Hematopoietic multipotent progenitor cell (in vitro differentiated cells): ENCODE measurements around the genes LCN9, SOHLH1, UBAC1 and SEC16A.

- CAGE, long polyA plus RNA = no peak
Observed at GRCh38 chr9:135465112-135465482, 14.5 kb upstream of the PPP1R26 start.

- CAGE, long polyA plus RNA = no peak
Observed at GRCh38 chr9:135468425-135469360, 10.9 kb upstream of the PPP1R26 start.

DNA sequence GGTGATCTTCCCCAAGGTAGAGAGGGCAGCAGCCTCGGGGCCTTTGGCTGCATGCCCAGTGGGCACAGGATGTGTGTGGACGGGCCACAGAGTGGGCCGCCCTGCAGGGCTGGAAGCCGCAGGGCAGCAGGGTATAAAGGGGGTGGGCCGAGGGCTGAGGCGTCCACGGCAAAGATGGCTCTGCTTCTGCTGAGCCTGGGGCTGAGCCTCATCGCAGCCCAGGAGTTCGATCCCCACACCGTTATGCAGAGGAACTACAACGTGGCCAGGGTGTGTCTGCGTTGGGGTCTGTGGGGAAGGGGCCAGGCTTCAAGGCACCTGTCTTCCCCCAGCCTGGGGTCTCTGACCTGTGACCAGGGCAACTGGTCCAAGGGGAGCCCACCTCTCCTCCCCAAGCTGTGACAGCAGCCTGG is at the start of gene LCN9:
LCN9 (plus strand) TSS at position 162 of the 413 bp plus-strand sequence.
- CAGE, long polyA plus RNA = no peak

DNA sequence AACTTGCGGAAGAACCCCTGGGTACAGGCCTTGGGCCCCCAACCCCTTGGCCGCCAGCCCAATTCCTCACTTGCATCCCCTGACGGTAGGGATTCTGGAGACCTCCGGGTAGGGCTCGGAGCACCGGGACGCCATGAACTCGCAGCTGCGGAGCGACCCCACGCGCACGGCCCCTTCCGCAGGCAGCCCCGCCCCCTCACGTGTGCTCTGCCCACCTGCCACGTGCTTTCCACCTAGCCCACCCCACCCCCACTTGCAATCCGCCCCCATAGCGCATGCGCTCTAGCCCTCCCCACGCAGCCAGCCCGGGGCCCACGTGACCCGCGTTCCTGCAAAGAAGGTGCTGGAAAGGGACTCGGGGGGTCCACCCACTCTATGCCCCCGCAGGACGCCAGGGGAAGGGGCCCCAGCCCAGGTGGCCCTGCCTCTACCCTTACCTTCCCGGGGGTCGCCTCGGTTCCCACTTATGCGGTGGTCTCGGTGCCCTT is at the start of gene SOHLH1:
SOHLH1 (minus strand) TSS at position 149 of the 488 bp plus-strand sequence.
- CAGE, long polyA plus RNA = no peak

GRCh38 chr9:135857107-135857742 is 50.1 kb downstream of the CAMSAP1 start:
- CAGE, long polyA plus RNA = no peak

- CAGE, long polyA plus RNA = no peak
Observed at GRCh38 chr9:135960565-135961836, at the start of gene UBAC1. Gene UBAC1 (minus strand): TSS chr9:135961373.

DNA sequence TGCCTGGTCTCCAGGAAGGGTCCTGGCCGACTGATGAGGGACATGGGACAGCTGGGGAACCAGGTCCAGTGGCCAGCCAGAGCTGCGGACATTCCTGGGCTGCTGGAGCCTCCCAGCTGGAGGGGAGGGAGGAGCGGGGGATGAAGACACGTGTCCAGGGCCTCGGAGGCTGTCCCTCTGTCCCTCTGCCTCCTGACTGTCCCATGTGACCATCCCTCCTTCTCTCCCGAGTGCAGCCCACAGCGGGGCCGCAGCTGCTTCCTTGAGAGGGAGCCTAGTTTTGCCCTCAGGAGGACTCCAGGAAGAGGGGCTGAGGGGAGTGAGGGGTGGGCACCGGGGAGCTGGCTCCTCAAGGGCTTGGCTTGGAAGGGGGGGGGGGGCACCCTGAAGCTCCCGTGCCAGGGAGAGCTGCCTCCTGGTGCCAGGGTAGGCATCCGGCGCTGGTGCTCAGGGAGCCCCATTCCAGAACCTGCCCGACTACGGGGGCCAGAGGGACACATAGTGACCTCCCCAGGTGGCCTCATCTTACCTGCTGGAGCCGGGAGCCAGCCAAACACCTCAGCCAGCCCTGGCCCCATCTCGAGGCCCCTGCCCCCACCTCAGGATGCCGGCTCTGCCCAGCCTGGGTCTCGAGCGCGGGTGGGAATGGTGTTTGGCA is 41.9 kb upstream of the UBAC1 start:
- CAGE, long polyA plus RNA = no peak

DNA sequence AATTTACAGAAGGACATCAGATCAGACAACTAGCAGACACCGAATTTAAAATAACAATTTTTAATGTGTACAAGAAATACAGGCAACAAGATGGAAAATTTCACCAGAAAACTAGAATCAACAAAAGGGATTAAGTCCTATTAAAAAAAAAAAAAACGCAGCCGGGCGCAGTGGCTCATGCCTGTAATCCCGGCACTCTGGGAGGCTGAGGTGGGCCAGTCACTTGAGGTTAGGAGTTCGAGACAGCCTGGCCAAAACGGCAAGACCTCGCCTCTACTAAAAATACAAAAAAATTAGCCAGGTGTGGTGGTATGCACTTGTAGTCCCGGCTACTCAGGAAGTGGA is 64.3 kb upstream of the UBAC1 start:
- CAGE, long polyA plus RNA = no peak

- CAGE, long polyA plus RNA = no peak
Observed at GRCh38 chr9:136086296-136087044, 8.6 kb downstream of the NACC2 start.

GRCh38 chr9:136090754-136091343 is 4.2 kb downstream of the NACC2 start:
- CAGE, long polyA plus RNA = no peak

GRCh38 chr9:136311318-136311850 is 7.5 kb upstream of the CCDC187 start:
- CAGE, long polyA plus RNA = no peak

DNA sequence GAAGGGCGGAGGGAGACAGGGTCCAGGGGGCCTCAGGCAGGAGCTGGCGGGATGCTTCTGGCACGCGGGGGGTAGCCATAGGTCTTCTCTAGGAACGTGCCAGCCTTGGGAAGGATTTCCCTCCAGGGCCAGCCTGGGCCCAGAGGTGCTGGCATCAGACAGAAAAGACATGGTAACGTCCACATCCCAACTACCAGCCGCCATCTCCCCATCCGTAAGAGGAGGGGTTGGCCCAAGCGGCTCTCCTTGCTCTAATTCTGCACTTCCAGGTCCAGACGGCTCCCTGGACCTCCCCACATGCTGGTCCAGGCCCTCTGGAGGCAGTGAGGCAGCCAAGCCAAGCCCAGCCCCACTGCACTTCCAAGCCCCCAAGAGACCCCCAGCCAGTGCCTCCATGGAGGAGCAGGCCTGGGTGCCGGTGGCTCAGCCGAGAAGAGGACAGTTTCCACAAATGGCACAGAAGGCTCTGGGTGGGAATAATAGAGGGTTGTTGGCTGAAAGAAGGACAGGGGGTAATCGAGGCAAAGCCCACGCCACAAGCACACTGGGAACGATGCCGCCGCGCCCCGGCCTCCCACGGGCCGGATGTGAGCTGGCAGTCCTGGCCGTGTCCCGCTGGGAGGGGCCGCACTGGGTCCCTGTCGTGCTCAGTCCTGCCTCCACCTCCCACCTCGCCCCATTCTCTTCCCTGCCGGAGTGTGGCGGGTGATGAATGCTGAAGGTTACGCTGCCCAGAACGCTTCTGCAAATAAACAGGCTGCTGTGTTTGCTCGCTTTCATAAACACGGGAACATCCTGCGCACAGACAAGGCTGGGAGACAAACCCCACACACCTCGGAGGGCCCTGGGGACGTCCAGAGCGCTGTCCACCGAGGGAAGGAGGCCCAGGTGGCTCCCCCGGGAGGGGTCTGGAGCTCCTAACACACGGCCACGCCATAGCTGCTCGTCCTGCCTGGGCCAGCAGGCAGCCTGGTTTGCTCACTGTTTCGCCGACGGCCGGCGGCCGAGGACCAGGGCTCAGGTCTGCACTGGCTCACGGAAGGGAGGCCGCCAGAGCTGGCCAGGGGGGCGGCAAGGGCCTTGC is 2.6 kb downstream of the DNLZ start:
- CAGE, long polyA plus RNA = no peak

DNA sequence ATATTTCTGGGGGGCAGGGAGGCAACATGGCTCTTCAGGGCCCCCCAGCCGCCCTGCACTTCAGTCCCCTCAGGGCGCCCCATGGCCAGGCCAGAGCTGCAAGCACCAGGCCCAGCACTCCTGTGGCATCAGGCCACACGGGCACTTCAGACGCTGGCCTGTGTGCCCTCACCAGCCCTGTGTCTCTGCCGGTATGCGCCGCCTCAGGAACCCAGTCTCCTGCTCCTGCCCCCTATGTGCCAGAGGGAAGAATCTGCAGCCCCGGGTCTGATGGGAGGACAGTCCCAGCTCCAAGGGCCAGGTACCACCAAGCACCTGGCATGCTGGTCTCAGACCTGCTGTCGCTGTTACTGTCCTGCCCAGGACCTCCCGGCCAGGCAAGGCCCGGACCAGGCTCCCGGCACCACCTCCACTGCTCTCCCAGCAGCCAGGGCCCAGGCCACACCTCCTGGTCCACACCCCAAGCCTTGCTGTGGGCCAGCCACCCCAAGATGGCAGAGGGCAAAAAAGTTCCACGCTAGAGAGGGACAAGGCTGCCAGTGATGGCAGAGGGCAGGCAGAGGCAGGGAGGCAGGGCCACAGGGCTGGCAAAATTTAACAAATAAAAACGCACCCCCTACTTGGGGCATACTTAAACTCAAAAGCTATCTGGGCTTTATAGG is 1.2 kb downstream of the DNLZ start:
- CAGE, long polyA plus RNA = no peak

DNA sequence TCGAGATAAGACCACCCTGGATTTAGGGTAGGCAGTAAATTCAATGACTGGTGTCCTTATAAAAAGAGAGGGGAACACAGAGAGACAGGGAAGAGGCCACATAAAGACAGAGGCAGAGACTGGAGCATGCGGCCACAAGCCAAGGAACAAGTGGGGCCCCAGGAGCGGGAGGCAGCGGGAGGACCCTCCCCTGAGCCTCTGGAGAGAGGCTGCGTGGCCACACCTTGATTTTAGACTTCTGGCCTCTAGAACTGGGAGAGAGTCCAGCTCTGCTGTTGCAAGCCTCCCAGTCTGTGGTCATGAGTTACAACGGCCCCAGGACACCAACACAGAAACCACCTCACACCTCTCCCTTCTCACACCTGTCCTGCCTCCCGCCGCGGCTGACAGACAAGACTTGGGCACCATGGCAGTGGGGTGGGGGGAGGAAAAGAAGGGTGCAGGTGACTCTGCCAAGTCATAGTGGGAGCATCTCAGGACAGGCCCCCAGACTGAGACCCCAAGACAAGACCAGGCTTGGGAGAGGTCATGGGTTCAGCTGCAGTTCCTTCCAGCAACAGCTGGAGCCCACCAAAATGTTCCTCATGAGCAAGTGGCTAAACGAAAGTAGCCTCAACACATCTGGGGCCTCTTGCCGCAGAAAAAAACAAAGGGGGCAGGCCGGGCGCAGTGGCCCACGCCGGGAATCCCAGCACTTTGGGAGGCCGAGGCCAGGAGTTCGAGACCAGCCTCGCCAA is 2.1 kb downstream of the INPP5E start:
- CAGE, long polyA plus RNA = no peak

DNA sequence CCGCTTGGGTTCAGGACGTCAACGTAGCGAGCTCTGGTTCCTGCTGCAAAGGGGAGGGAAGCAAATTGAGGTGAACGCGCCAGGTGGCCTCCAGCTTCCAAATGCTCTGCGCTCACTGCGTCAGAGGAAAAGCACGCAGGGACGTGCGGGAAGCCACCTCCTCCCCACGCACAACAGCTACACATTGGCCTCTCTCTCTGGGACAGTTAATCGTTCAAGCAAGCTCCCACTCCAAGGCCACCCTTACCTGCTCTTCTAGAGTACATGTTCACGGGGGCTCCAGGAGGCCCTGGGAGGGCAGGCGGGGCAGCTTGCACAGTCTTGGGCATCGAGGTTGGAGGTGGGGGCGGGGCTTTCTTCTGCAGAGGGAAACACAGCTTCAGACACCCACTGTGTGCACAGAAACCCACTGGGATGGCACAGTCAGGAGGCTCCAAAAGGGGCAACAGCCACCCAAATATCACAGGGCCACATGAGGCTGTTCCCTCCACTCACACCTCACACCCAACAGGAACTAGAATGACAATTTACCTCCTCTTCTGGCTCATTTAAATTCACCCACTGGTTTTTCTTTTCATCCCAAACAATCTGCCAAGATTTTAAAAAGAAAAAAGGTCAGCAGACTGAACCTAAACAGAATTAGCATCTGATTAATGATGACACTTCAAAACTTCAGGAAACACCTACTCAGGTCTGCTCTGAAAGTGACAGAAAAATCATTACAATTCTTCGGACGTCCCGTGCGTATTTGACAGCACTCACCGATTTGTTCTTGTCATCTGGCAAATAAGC is 7.9 kb upstream of the INPP5E start:
- CAGE, long polyA plus RNA = no peak

DNA sequence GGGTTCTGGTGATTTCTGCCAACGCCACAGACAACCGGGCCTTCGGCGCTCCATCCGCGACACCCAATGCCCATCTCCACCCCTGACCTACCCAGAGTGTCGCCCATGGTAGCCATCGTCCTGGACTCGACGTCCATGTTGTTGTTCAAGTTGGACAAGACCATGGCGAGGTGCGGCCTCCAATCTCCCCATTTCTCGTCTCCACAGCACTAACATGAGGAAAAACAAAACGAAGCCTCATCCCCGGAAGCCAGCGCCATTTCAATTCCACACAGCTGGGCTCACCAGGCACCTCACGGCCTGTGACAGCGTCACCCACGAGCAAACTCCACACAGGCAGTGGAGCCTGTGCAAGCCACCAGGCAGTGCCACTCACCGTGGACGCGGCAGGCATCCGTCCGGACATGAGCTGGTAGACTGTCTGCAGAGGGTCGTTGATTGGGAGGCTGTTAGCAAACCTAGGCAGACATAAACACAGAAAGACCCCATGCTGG is 20.1 kb upstream of the INPP5E start:
- CAGE, long polyA plus RNA = no peak

- CAGE, long polyA plus RNA = no peak
Observed at GRCh38 chr9:136481915-136482258, 953 bp downstream of the SEC16A start.

- CAGE, long polyA plus RNA = start-site peak on the plus strand at chr9:136483513-136483528, 16 reads
Observed at GRCh38 chr9:136482855-136483673, at the start of gene SEC16A. Gene SEC16A (minus strand): TSS chr9:136483040.

- CAGE, long polyA plus RNA = no peak
Observed at GRCh38 chr9:136484137-136484987, 1.5 kb upstream of the SEC16A start.

DNA sequence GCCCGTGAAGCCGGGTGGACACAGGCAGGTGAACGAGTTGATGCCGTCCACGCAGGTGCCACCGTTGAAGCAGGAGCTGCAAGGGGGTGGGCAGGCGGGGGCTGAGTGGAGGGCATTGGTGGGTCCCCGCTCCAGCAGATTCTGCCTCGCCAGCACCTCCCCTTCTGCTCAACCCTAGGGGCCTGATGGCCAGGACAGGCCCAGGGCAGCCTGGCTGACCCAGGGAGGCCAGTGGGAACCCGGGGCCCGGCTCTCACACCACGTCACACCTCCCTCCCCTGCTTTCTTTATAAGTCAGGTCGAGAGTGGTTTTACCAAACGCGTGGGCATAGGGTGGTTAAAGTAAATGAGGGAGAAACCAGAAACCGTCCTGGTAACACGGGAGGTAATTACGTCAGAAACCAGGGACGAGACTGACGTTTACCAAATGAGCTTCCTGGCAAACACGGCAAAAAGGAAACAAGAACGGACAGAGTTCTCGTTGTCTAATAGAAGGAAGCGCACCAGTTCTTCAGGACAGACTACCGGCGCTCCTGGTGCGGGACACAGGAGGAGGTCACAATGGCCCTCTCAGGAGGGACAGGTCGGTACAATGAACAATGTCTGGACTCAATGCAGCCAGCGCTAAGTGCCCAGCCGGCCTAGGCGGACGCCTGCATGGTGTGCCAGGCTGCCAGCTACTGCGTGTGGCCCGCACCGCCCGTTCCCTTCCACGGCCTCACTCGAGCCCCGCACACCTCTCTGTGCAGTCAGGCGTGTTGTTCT is 26.3 kb upstream of the SEC16A start:
- CAGE, long polyA plus RNA = no peak